ENCODE measurements around the gene GALR3.

GRCh38 chr22:37187507-37187820, 583 bp downstream of the C1QTNF6 start:
- PRO-cap, result no peak
- RAMPAGE, long total RNA, result no peak

DNA sequence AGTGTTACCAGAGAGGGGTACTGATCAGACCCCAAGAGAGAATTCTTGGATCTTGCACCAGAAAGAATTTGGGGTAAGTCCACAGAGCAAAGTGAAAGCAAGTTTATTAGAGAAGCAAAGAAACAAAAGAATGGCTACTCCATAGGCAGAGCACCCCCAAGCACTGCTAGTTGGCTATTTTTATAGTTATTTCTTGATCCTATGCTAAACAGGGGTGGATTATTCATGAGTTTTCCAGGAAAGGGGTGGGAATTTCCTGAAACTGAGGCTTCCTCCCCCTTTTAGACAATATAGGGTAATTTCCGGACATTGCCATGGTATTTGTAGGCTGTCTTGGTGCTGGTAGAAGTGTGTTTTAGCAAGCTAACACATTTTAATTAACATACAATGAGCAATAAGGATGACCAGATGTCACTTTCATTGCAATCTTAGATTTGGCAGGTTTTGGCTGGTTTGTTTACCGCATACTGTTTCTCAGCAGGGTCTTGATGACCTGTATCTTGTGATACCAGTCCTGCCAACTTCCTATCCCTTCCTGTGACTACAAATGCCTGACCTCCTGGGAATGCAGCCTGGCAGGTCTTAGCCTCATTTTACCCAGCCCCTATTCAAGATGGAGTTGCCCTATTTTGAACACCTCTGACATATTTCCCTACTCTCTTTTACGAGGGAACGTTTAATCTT, 931 bp upstream of the C1QTNF6 start:
- PRO-cap, result bidirectional peak, plus-strand start at position 443 of the sequence, minus-strand start at position 350 of the sequence; bidirectional peak, plus-strand start at position 514 of the sequence, minus-strand start at position 548 of the sequence
- RAMPAGE, long total RNA, result no peak

- PRO-cap, result no peak
- RAMPAGE, long total RNA, result no peak
Measured at GRCh38 chr22:37193584-37194269, 5.7 kb upstream of the C1QTNF6 start.

DNA sequence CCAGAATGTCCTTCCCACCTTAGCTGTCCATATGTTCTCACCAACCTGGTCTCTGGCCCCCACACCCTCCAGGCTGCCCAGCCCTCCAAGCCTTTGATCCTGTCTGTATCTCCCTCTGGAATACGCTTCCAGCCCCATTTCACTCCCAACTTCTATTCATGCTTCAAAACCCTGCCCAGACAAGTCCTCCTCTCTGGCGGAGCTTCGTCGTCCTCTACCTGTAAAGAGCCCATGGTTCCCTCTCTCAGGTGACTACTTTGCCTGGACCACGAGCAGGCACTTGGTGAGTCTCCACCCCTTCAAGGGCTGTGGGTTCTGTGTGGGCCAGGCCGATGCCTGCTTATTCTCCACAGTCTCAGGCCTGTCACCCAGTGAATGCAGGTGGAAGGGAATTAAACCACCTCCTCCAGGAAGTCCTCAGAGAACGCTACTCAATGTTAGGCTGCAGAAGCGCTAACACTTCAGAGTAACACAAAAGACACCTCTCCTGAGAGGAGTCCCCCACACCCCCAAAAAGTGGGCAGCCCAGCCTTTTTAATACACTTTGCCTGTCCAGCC, 9.3 kb downstream of the RAC2 start:
- PRO-cap, result no peak
- RAMPAGE, long total RNA, result no peak

GRCh38 chr22:37274253-37275114, 7.8 kb upstream of the CYTH4 start:
- PRO-cap, result no peak
- RAMPAGE, long total RNA, result no peak

DNA sequence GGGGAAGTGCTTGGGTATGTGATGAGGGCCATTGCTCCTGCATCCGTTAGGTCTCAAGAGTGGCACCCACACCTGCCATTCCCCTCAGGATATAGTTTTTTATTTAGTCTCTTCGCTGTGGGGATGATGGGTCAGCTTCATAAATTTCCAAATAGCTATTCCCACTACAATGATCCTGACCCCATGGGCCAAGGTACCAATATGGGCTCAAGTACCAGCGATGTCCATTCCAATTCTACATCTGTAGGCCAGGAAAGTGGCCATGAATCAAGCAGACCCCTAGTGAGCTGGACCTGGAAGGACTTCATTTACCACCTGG, 7.5 kb downstream of the CYTH4 start:
- PRO-cap, result no peak
- RAMPAGE, long total RNA, result no peak

DNA sequence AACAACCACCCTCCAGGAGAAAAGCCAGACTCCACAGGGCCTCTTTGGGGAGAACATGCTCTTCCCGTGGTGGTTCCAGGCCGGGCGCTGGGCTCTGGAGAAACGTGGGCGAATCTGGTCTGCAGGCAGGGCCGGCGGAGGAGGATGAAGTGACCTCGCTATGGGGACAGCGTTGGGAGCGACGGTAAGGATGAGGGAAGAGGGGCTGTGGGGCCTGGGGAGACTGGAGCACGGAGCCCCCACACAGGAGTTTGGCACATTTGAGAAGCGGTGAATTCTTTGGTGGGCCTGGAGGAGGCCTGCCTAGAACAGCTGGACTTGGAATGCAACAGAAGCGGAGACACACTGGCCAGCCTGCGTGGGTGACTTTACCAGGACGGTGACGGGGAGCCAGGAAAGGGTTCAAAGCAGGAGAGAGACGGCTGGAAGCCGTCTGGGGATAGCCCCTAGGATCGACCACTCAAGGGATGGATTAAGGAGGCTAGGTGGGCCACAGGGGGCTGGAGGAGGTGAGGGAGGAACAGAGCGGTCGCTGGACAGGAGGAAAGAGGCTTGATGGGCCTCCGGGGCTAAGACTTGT, 36.6 kb downstream of the CYTH4 start:
- PRO-cap, result no peak
- RAMPAGE, long total RNA, result no peak

DNA sequence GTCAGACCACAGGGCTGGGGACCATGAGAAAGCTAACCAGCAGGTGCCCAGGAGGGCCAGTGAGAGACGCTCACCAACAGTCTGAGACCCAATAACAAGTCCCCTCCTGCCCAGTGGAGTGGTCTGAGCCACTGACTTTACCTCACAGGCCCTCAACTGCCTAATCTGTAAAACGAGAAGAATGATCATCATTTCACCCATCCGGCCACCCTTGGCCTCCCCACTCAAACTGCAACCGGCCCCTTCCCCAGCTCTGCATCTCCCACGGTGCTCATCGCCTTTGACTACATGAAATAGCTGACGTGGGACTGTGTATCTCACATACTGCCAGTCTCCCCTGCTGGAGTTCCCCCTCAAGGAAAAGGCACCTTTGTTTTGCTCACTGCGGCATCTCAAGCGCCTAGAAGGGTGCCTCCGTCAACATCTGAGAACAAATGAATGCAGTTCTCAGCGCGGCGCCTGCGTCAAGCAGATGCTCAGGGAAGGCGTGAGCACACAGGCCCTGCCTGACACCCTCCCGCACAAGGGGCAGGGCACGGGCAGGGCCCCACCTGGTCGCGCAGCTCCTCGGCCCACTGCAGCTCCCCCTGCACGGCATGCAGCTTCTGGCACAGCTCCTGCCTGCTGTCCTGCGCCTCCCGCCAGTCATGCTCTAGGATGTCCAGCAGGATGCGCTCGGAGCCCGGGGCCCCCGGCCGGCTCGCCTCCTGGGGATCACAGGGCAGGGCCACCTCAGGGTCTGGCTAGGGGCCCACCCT, 11.1 kb downstream of the CARD10 start:
- PRO-cap, result no peak
- RAMPAGE, long total RNA, result no peak

- PRO-cap, result bidirectional peak, plus-strand start at chr22:37601999, minus-strand start at chr22:37601684; unidirectional peak, minus-strand start at chr22:37602177
- RAMPAGE, long total RNA, result no peak
Measured at GRCh38 chr22:37601592-37602430, 6.8 kb upstream of the GGA1 start.

DNA sequence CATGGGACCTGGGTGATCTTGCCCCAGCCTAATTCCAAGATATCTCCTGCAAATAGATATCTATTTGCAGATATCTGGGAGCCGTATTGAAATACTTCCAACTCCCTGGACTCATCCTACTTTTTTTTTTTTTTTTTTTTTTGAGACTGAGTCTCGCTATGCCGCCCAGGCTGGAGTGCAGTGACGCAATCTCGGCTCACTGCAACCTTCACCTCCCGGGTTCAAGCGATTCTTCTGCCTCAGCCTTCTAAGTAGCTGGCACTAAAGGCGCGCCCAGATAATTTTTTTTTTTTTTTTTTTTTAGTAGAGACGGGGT, 1.2 kb upstream of the GGA1 start:
- PRO-cap, result bidirectional peak, plus-strand start at position 231 of the sequence, minus-strand start at position 236 of the sequence
- RAMPAGE, long total RNA, result no peak

- PRO-cap, result no peak
- RAMPAGE, long total RNA, result no peak
Measured at GRCh38 chr22:37610557-37611768, 2.3 kb downstream of the GGA1 start.

DNA sequence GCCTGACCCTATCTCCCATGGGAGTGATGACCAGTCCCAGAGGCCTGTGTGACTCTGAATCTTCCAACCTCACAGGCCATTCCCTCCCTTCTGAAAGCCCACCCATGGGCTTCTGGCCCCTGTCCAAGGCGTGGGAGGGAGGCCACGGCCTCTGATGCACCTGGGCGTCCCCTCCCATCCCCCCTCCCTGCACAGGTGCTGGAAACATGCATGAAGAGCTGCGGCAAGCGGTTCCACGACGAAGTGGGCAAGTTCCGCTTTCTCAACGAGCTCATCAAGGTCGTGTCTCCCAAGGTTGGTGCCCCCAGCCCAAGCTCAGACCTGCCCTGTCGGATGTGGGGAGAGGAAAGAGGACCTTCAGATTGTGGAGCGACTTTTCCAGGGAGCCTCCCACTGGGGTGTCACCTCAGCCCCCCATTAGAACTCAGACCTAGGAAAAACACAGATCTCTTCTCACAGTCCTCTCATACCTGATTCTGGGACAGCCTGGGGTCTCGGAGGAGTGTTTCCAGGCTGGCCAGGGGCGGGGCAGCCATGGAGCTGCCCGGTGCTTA, 9.7 kb downstream of the GGA1 start:
- PRO-cap, result no peak
- RAMPAGE, long total RNA, result no peak

DNA sequence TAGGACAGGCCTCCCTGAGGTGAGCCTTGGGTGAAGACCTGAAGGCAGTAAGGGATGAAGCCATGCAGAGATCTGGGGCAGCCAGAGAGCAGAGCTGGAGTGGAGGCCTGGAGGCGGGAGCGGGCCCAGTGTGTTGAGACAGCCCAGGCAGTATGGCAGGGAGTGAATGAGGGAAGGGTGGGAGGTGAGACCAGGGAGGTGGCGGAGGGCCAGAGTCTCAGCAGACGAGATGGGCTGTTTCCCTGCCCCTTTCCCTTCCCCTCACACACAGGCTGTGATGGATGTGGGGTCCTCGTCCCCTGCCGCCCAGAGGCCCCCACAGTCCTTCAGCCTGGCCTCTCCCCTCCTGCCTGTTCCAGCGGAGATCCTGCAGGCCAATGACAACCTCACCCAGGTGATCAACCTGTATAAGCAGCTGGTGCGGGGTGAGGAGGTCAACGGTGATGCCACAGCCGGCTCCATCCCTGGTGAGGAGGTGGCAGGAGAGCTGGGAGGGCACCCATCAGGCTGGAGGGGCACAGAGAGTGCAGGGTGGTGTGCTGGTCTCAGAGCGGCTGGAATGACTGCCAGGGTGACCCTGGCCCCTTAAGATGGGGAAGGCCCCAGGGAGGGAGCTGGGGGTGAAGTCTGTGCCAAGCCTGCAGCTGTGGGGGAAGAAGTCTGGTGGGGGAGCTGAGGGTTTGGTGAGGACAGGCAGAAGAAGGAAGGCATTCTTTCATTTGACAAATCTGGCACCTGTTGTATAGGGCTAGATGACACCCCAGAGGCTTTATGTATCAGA, 14.7 kb upstream of the SH3BP1 start:
- PRO-cap, result no peak
- RAMPAGE, long total RNA, result no peak

GRCh38 chr22:37641575-37642088, 2.2 kb downstream of the SH3BP1 start:
- PRO-cap, result no peak
- RAMPAGE, long total RNA, result no peak

- PRO-cap, result no peak
- RAMPAGE, long total RNA, result no peak
Measured at GRCh38 chr22:37654642-37654879, 4.0 kb upstream of the PDXP start.

DNA sequence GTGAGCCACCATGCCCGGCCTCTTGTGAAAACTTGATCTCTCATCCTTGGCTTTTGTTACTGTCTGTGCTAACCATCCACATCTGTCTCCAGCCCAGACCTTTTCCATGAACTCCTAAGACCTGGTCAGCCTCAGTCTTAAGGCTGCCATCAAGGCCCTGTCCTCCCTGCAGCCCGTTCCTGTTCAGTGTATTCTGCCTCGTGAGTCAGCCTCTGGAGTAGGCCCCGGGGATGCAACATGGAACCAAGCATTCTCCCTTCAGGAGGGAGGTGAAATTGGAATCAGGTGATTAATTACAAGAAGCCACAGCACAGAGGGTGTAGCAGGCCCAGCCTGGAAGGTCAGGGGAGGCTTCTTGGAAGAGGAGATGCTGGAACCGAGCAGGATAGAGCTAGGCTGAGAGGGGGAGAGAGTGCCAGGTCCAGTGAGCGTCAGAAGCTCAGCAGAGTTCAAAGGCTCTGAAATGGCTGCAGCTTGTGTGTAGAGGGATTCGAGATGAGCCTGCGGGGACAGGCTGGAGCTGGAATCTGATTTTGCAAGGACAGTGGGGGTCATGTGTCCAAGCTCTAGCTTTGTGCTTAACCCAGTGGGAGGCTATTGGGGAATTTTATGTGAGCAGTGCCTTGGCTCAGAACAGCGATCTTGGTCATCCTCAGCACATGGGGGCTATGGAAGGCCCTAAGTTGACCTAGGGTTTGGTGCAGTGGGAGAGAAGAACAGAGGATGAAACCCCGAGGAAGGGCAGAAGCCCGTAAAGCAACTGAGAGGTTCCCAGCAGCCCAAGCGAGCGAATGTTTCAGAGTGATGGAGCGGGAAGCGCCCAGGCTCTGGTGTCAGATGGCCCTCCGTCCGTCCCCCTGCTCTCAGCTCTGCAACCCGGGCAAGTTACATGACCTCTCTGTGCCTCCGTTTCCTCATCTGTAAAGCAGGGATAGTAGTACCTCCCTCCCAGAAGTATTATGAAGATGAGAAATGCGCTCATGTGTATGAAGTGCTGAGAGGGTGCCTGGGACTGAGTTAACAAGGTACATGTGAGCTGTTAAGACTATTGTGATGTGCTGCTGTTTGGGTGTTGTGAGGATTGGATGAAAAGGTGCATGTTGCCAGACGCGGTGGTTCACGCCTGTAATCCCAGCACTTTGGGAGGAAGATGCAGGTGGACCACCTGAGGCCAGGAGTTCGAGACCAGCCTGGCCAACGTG, 25.3 kb upstream of the H1-0 start:
- PRO-cap, result bidirectional peak, plus-strand start at position 631 of the sequence, minus-strand start at position 457 of the sequence
- RAMPAGE, long total RNA, result no peak

DNA sequence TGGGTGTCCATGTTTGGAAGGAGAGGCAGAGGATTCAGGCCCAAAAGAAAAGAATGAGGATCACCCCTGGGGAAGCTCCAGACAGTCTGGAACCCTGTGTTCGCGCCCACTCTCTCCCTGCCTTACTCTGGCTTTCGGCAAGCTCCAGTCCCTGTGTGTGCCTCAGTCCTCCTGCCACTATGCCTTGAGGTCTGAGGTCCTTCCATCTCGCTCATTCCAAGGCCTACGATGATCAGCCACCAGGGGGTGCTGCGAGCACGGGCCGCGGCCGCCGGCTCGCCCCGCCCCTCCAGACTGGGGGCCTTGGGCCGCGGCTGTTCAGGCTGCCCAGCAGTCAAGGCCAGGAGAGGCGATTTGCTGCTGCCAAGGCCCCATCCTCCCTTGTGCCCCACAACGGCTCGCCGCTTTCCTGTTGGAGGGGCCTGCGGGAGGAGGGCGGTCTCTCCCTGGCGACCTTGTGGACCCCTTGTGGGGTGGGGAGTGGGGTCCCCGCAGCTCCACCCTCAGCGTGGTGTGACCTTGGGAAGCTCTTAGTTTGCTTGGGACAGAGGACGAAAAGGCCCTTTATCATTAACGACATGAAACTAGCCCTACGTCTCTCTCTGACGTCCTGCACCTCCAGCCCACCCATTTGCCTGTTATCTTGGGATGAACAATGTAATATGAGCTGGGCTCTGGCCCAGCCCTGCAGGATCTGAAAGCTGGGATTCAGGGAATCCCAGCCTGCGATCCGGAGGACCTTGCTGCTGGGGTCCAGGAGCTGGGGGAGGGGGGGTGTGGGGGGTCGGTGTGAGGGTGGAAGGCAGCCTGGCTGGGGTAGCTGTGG, 5.4 kb upstream of the GALR3 start:
- PRO-cap, result bidirectional peak, plus-strand start at position 333 of the sequence, minus-strand start at position 181 of the sequence; bidirectional peak, plus-strand start at position 698 of the sequence, minus-strand start at position 559 of the sequence
- RAMPAGE, long total RNA, result no peak

DNA sequence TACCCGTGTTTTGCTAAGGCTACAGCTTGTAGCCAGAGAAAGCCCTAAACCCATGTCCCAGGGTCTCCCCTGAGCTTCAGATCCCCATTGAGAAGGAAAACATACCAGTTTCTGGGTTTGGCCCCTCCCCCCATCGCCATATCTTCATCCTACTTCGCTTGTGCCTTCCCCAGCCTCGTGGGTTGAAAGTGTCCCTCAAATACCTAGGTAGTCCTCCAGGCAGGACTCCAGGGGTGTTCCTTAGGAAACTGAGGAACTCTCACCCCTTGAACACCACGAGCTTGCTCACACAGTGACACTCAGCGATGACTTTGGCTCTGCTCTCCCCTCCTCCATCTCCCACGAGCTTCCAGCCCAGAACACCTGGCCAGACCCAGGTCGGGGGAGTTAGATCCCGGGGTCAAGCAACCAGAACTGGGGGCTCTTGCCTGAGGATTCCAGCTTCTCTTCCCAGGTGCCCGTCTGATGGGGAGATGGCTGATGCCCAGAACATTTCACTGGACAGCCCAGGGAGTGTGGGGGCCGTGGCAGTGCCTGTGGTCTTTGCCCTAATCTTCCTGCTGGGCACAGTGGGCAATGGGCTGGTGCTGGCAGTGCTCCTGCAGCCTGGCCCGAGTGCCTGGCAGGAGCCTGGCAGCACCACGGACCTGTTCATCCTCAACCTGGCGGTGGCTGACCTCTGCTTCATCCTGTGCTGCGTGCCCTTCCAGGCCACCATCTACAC, at the start of gene GALR3:
TSS of gene GALR3 (plus strand) at position 449 of the 724 bp plus-strand sequence.
- PRO-cap, result no peak
- RAMPAGE, long total RNA, result no peak

DNA sequence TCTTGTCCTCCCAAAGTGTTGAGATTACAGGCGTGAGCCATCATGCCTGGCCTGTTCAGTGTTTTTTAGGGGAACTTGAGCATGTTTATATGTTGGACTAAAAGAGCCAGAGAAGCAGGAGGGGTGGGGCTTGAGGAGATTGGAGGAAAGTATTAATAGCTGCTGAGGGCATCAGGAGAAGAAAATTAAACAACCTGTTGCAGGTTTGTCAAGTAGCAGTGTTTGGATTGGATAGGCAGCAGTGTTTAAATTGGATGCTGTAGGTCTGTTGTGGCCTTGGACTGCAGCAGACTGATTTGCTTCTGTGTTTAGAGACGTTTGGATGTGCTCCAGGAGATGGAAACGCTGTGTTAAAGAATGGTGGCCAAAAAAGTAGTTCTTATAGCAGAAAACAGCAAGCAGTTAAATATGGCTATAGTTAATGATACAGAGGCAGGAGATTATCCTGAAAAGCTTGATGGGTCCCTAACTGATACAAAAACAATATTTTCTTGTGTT, 5.7 kb downstream of the EIF3L start:
- PRO-cap, result no peak
- RAMPAGE, long total RNA, result no peak

GRCh38 chr22:37875646-37876173, 26.5 kb downstream of the EIF3L start:
- PRO-cap, result no peak
- RAMPAGE, long total RNA, result no peak